Fibroblast of the aortic adventitia (primary cell): ENCODE measurements around the gene SERP2.

- CAGE, long polyA plus RNA = no peak
Observed at GRCh38 chr13:44352102-44353122, 21.2 kb upstream of the SERP2 start.

DNA sequence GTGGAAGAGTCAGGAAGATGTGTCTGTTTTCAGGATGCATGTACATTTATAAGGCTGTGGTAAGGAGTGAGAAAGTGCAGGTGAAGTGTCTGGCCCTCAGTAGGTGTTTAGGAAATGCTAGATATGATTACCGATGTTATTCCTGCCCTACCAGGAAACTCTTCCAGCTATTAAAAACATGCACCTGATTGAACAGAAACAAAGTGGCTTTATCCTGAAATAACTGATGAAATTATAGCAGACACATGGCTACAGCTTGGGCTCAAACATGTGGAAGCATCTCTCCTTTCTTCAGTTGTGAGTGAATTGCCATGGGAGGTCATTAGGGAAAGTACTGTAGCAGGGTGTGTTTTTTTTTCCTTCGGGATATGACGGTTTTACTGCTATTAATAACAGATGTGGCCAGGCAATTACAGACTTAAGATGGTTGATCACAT, 5.8 kb upstream of the SERP2 start:
- CAGE, long polyA plus RNA = no peak

DNA sequence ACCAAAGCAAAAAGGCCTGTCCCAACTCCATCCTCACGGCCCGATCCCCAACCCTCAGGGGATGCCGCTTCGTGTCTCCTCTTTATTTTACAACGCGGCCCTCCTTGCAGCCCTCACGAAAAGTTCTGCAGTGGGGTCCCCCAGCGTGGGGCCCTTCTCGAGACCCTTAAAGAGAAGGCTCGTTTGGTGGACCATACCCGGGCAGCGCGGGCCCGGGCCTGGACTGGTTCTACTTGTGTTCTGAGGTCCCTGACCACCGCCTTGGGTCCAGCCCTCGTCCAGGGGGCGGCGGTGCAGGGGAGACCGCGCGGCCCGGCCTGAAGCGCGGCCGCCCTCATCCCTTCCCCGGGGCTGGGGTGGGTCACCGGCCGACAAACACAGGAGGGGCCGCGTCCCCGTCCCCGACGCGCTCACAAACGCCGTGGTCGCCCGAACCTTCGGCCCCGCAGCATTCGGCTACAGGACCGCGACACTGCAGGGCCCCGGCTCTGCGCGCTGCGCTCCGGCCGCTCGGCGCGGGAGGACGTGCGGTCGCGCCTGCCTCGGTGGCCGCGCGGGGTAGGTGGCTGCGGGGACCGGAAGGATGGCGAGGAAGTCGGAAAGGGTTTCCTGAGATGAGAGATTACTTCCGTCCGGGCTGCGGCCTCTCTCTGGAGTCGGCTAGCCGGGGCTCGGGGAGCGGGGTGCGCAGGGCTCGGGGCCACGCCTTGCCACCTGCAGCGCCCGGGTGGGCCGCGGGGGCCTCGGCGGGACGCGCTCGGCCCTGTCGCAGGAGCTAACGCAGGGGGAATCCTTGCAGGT, at the start of gene SERP2:
Gene SERP2, plus strand, starts transcription at position 625 of the 801 bp plus-strand sequence.
- CAGE, long polyA plus RNA = no peak

GRCh38 chr13:44434913-44436039, 61.7 kb downstream of the SERP2 start:
- CAGE, long polyA plus RNA = no peak

DNA sequence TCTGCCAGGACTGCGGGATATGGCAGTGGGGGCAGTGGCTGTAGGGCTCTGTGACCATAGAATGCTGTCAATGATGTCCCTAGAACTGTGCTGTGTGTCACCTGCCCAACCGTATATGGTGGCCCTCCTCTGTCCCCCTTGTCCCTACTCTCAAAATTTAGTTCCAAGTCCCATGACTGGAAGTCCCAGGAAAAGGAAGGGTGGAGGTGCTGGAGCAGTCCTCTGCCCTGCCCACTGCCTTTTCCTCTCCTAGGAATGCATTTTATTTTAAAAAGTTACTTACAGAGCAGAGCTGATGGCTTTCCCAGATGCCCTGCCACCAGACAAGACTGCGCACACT, 116.9 kb upstream of the TSC22D1 start:
- CAGE, long polyA plus RNA = no peak

DNA sequence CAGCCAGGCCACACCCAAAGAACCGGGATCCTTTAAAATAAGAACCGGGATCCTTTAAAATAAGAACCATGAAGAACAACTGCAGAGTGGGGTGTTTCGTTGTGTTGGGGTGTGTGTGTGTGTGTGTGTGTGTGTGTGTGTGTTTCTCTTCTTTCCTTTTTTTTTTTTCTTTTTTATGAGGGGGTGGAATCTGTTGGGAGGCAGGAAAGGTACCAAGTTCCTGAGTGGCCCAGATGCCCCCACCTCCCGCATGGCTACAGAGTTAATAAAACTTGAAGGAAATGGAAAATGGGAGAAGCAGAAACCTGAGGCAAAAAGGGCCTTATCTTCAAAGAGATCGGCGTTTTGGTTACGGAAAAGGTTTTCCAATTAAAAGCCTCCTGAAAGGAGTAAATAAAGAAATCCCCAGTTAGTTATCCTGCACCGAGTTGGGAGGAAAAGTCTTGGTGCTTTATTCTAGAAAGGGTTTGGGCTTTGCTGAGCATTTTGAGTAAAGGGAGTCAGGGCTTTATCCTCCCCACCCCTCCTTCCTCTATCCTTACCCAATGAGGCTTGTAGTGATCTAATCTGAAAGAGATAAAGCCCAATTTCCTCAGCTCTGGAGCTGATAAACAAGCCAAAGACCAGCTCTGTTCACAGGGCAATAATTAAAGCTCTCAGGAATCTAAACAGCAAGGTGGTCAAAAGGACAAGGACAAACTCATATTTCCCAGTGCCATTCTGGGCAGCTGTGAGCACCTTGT, 188.7 kb upstream of the TSC22D1 start:
- CAGE, long polyA plus RNA = no peak

GRCh38 chr13:45055015-45055730, 65.1 kb upstream of the GTF2F2 start:
- CAGE, long polyA plus RNA = no peak

- CAGE, long polyA plus RNA = no peak
Observed at GRCh38 chr13:45332798-45333699, 7.9 kb downstream of the TPT1 start.

GRCh38 chr13:45337471-45337765, 3.6 kb downstream of the TPT1 start:
- CAGE, long polyA plus RNA = no peak

DNA sequence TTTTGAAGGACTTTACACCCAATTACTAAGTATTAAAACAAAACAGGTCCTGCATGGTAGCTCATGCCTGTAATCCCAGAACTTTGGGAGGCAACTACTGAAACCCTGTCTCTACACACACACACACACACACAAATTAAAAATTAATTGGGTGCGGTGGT, 993 bp upstream of the TPT1 start:
- CAGE, long polyA plus RNA = no peak

DNA sequence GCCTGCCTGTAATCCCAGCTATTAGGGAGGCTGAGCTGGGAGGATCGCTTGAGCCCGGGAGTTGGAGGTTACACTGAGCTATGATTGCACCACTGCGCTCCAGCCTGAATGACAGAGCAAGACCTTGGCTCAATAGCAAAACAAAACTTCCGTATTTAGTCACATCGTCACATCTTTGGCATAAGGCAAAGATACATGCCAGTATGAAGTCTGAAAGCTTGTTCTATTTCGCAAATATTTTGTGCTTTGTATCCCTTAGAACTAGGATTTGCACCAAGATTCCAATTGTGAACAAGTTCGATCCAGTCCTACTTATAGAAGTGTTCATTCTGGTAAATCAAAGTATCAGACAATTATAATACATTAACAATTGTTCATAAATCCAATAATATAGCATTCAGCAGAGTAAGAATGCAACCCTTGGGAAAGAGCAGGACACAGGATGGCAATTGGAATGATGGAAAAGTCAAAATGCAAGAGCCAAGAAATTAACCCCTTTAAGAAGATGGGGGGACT, 1.3 kb upstream of the TPT1 start:
- CAGE, long polyA plus RNA = no peak

DNA sequence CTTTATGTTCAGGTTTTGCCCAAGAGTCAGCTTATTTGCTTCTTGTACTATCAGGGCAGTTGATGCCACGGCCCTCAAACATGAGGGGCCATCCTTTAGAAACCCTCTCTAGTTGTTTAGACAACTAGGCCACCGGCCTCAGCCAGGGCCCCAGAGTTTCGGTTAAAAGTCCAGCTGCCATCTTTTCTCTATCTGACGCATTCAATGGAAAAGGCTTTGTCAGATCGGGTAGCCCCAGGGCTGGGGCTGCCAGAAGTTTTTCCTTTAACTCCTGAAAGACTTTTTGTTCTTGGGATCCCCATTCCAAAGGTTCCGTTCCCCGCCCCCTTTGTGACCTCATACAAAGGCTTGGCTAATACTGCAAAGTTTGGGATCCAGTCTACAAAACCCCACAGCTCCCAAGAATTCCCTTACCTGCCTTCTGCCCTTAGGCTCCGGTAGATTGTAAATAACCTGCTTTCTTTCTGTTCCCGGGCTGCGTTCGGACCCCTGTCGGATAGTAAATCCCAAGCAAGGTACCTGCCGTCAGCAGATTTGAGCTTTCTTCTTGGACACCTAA, 38.5 kb upstream of the TPT1 start:
- CAGE, long polyA plus RNA = no peak

DNA sequence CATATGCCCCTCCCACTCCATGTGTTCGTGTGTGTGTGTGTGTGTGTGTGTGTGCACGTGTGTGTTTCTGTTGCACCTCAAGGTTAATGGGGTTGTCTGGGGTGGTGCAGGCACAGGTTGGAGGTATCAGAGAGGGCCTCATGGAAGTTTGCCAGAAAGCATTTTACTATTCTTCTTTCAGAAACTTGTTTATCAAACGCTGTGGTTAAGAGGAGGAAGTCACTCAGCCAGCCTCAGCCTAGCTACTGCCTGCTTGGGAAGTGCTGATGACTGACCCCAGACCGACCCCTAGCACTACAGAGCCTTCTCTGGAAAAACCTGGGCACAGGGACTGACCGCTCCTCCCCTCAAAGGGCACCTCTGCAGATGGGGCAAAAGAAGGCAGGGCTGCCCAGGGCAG, 4.0 kb downstream of the SIAH3 start:
- CAGE, long polyA plus RNA = no peak

DNA sequence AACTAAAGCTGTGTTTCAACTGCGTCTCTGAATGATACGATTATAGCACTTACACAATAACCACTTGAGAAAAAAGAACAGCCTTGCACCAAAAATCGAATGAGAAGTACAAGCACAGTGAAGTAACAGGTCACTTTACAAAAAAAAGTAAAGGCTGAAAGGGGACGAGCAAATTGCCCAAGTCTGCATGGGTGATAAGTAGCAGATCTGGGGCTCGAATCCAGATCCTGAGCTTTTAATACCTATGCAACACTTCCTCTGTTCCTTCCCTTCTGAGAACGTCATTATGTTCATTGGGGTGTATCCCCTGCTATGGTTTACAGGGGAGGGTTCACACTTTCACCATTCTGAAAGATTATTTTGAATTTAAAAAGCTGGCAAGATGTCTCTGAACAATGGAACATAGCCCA, 3.3 kb downstream of the CPB2 start:
- CAGE, long polyA plus RNA = no peak

DNA sequence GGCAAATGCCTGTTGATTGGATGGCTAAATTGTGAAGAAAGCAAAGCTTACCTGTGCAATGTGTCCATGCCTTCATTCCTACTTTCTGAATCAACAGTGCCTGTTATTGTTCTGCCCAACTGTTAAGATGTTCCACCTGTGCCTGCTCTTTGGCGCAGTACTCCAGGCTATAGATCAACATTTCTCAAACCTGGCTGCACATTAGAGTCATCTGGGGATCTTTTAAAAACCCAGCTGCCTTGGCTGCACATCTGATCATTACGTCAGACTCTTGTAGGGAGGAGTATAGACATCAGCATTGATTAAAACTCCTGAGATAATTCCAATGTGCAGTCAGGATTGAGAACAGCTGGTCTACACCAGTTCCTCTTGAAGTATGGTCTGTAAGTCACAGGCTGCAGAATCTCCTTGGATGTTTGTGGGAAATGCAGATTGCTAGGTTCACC, 16.2 kb upstream of the CPB2 start:
- CAGE, long polyA plus RNA = no peak

DNA sequence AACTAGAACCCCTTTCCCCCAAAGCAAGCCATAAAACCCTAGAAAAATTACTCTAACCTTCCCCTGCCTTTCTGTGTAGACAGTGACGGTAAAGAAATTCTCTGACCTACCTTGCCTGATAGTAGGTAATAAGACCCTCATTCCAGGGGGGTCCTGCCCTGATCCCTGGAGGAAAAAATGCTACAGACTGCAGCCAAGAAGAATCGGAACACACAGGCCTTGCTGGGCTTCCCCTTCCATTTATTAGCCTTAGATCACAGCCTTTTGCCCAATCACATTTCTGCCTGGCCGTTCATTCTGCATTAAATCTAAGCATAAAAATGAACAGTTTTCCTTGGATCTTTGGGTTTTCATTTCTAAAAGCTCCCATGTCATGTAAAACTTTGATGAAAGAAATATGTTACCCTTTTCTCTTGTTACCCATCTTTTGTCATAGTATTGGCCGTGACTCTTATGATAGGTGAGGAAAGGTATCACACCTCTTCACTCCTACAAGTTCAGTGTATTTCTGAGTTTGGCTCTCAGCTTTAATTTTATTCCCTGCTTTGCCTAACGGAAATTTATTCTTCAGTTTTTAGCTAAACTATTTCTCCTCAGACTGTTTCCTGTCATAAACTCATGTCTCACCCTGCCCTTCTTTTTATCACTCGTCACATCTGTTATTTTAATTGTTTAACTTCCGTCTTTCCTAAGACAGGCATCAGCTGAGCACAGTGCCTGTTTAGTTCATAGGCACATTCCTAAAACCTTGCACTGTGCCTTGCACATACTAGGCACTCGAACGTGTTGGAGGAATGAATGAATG, 20.4 kb upstream of the CPB2 start:
- CAGE, long polyA plus RNA = no peak

- CAGE, long polyA plus RNA = no peak
Observed at GRCh38 chr13:46340825-46341355, 46.2 kb downstream of the RUBCNL start.

GRCh38 chr13:46341363-46341779, 45.7 kb downstream of the RUBCNL start:
- CAGE, long polyA plus RNA = no peak

DNA sequence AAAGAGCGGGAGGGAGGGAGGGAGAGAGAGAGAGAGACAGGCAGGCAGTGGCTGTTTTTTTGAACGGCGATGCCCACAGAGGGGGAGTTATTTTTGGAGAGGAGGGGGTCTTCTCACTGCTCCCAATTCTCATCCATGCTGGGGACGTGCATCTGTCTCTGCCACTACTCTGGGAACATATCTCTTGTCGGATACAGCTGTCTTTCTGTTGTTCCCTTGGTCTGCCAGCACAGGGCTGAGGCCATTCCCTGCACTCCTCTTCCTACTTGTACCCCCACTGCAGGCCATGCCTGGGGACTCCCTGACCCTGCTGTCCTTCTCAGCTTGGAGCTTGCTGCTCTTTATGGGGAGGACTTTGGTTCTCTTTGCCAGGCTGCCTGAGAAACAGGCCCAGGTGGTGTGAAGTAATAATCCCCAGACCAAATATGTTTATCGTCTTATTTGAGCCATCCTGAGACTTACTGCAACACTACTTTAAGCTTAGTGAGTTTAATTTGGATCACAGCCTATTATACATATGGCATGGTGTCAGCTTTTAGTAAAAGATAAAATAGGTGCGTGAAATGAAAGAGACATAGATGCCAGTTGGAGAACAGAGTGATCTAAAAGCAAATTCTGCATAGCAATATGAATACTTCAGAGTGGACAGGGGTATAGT, 19.1 kb downstream of the LRCH1 start:
- CAGE, long polyA plus RNA = no peak

- CAGE, long polyA plus RNA = no peak
Observed at GRCh38 chr13:46595084-46595509, 42.1 kb downstream of the LRCH1 start.